Metastatic Liver Carcinoma in the Lung (tissue), 2 donors: Measurements from ENCODE around the genes NFATC2 and SALL4.

- PRO-cap, 2 experiments: no peak in any of the 2 experiments
Measured at GRCh38 chr20:50982539-50982711, 23.8 kb downstream of the MOCS3 start.

GRCh38 chr20:51412814-51413395 lies 129.6 kb downstream of the NFATC2 start:
- PRO-cap, 2 experiments: no peak in any of the 2 experiments

DNA sequence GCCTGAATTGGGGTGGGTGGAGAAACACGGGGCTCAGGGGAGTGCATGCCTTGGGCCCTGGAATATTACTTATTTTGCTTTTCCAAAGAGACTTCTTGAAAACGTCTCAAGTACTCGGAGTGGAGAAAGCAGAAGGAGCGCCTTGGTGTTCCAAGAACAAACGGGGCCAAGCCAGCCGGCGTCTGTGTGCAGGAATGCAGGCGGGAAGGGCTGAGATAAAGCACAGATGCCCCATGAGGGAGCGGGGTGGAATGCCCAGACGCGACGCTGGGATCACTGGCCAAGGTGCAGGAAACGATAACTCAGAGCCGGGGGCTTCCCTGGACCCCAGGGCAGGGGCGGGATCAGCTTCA lies 114.2 kb downstream of the NFATC2 start:
- PRO-cap, 2 experiments: no peak in any of the 2 experiments

- PRO-cap, 2 experiments: no peak in any of the 2 experiments
Measured at GRCh38 chr20:51529026-51529772, 13.3 kb downstream of the NFATC2 start.

DNA sequence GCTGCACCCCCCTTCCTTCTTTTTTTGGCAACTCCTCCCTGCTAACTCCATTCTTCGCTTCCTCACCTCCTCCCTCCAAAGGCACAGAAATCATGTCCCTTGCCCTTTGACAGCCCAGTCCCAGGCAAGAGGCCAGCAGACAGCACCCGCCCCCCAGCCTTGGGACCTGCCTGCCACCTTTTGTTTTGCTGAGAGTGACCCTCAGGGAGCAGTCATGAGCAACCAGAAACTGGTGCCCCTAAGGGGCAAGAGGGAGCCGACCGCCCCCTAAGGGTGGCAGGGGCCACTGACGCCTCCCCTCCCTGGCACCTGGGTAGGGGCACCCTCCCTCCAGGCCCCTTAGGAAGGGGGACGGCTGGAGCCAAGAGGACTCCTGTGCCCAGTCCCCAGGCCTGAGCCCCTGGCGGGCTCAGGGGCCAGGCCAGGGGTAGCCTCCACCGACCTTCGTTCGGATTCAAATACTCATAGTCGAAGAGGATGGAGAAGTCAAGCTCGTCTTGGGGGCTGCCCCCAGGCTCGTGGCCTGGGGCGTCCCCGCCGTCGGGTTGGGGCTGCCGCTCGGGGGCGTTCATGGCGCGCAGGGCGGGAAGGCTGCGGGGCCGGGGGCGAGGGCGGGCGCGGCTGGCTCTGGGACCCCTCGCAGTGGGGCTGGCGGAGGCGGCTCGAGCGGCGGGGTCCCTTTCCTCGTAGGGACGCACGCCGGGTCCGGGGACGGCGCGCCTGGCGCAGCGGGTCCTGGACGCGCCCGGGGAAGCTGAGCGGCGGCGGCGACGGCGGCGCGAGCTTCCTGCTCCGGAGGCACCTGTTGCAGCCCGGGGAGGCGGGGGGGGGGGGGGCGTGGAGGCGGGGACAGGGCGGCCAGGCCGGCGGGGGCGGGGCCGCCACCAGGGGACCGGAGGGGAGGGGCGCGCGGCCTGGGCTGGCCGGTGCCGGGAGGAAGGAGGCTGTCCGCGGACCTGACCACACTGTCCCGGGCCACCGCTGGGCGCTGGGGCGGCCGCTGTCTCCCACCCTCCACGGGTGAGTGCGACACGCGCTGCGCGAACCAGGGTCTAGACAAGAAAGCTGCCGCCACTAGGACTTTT lies at the start of gene NFATC2:
NFATC2 (minus strand) TSS at position 792 of the 1,085 bp plus-strand sequence.
- PRO-cap, 2 experiments: peak in 2 of 2 experiments; most common plus-strand start position 919 of the sequence (in 2); most common minus-strand start position 756 of the sequence (in 1)

GRCh38 chr20:51628905-51629439 lies 86.5 kb upstream of the NFATC2 start:
- PRO-cap, 2 experiments: no peak in any of the 2 experiments

DNA sequence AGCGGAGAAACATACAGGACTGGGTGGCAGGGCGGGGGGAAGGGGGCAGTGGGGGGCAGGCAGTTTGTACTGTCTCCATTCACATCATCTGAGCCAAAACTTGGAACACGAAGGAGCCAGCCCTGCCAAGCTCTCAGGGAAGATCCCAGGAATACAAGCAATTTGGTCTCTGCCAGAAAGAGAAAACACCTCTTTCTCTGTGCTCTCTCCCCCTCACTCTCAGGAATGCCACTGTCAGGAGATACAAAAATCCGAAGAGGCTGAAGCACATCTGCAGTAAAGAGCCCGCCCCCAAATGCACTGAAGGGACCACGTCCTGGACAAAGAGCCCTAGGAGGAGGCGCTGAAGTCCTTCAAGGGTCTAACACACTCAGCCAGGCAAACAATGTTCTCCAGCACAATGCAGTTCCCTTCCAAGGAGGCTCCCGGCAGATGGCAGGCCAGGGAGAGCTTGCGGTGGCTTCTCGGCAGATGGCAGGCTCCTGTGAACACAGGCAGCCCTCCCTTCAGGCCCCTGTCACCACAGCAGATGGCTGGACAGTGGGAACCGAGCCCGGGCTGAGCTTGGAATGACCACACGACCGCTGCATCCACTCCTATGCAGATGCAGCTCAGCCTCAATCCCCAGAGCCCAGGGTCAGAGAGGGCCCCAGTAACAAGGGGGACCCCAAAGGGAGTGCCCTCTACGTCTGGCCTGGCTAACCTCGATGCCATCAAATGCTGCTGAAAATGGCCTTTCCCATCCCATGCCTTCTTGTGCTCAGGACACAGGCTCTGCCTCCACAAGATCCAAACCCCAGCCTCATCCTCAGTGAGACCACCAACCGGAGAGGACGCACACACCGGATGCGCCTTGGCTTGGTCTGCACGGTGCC lies 89.9 kb downstream of the ATP9A start:
- PRO-cap, 2 experiments: no peak in any of the 2 experiments

- PRO-cap, 2 experiments: no peak in any of the 2 experiments
Measured at GRCh38 chr20:51697018-51697718, 71.0 kb downstream of the ATP9A start.

GRCh38 chr20:51747226-51747666 lies 20.9 kb downstream of the ATP9A start:
- PRO-cap, 2 experiments: no peak in any of the 2 experiments

- PRO-cap, 2 experiments: no peak in any of the 2 experiments
Measured at GRCh38 chr20:51768766-51769185, 586 bp upstream of the ATP9A start.

- PRO-cap, 2 experiments: no peak in any of the 2 experiments
Measured at GRCh38 chr20:51802110-51802888, at the start of gene SALL4. SALL4 (minus strand) TSS chr20:51802521.

DNA sequence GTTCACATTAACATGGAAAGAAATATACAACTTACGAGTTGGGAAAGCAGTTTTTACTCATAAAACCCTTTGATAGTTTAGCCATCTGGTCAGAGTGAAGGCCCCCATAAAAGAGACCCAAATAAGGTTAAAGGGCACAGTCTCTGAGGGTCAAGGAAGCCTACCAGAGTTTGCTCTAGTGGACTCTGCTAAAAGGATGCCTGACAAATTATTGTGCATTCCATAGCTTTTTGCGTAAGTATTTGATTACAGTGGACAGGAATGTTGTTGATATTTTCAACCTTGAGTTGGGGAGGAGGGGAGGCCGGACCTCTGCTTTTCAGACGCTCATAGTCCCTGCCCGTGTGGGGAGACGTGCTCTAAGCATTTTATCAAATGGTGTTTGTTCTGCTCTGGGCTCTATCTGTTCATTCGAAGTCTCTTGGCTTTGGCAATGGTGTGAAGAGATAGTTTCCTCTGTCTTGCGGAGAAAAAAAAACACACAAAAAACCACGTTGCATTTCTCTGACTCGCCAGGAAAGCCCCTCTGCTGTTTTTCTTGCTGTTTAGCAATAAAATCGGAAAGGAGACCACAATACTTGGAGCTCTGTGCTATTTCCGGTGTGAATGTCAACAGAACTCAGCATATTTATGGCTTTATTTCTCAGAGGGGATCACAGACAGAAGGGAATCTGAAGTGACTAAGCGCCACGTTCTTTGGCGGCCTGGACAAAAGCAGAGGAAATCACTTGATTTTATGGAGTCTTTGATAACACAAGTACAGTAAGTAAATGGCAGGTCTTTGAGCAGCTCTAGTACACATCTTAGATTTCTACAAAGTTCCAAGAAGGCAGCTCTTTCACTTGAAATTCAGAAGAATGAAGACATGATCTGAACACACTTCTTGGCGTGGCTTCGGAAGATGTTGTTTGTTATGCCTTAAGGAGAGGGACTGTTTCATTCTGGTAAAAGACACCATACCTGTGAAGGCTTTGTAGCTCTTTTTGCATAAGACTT lies 159.8 kb downstream of the ZFP64 start:
- PRO-cap, 2 experiments: no peak in any of the 2 experiments

DNA sequence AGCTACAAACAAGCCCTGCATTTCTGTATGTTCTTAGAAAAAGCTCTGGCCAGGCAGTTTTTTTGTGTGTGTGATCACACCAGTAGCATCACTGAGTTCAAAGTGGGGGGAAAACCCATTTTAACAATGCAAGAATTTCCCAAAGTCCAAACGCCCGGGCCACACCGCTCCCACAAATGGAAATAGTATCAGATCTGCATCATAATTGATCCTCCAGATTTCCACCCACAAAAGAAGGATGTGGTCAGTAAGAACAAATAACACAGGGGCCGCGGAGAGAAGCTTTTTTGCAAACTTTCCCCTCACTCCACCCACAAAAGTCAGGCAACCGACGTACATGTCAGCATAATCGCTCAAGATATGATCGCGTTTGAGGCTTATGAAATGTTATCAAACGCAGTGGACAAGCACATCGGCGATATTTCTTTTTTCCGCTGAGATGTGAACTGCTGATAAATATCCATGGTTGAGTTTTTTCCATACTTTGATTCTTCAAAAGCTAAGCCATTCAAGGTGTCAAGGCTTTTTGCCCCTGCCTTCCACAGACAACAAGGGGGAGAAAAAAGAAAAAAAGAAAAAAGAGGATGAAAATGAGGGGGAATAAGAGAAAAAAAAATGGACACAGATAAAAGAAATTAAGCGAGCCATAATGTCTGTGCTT lies 143.6 kb downstream of the ZFP64 start:
- PRO-cap, 2 experiments: no peak in any of the 2 experiments

DNA sequence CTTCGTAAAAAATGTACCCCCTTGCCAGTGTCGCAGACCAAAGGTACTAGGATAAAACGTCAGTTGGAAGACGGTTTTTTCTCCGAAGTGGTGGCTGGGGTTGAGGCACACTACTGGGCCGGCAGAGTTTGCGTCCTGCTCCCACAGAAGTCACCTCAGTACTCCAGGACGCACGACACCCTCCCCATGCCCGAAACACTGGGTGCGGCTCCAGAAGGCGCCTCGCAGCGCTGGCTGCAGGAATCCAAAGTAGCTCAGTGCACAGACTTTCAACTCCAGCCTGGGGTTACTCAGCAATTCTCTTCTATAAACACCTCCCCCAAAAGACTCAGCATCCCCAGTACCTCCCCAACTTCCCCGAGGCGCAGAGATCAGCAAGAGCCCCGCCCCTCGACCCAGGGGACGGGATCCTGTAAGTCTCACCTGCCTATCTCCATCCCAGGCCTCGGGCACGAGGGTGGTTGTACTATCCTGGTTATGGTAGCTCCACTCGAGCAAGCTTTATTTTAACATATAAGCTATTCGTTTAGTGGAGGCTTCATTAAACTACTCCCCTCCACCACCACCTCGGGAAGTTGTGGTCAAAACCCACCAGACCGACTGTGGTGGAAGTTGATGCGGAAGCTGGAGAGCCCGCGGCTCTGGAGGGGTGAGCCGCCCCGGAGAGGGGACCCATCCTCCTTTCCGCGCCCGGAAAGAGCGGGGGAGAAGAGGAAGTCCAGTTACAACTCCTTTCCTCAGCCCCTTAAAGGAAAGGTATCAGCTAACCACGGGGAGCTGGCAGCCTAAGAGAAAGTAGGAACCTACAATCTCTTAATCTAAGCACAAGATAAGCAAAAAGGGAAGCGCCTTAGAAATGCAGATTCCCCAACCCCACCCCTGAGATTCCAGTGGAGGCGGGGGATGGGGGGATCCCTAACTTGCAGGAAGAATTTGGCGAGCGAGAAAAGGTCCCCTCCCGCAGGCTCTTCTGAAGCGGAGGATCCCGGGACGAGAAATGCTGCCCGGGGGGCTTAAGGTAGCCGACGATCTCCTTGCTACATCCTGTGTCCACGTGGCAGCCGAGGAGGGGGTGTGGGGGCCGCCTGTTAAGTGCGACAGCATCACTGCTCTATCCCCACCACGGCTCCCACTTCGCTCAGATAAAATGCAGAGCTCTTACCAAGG lies 87.8 kb downstream of the ZFP64 start:
- PRO-cap, 2 experiments: no peak in any of the 2 experiments

GRCh38 chr20:52975889-52976127 lies 3.6 kb downstream of the TSHZ2 start:
- PRO-cap, 2 experiments: no peak in any of the 2 experiments

DNA sequence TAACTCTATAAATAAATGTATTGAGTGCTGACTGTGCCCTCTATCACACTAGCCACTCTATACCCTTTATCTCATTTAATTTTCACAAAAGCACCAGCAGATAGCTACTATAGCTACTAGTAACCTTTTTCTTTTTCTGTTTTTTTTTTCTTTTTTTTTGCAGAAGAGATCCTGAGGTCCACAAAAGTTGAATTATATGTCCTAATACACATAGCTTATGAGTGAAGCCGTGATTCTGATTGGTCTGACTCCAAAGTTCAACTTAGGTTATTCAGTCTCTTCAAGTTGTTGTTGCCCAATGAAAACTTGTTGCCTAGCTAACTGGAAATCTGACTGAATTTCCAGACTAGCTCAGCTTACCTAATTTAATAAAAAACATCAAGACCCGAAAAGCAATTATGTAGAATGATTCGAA lies 107.5 kb downstream of the TSHZ2 start:
- PRO-cap, 2 experiments: no peak in any of the 2 experiments

GRCh38 chr20:53331556-53331881 lies 262.1 kb downstream of the ZNF217 start:
- PRO-cap, 2 experiments: no peak in any of the 2 experiments

GRCh38 chr20:53395193-53395851 lies 198.3 kb downstream of the ZNF217 start:
- PRO-cap, 2 experiments: no peak in any of the 2 experiments

DNA sequence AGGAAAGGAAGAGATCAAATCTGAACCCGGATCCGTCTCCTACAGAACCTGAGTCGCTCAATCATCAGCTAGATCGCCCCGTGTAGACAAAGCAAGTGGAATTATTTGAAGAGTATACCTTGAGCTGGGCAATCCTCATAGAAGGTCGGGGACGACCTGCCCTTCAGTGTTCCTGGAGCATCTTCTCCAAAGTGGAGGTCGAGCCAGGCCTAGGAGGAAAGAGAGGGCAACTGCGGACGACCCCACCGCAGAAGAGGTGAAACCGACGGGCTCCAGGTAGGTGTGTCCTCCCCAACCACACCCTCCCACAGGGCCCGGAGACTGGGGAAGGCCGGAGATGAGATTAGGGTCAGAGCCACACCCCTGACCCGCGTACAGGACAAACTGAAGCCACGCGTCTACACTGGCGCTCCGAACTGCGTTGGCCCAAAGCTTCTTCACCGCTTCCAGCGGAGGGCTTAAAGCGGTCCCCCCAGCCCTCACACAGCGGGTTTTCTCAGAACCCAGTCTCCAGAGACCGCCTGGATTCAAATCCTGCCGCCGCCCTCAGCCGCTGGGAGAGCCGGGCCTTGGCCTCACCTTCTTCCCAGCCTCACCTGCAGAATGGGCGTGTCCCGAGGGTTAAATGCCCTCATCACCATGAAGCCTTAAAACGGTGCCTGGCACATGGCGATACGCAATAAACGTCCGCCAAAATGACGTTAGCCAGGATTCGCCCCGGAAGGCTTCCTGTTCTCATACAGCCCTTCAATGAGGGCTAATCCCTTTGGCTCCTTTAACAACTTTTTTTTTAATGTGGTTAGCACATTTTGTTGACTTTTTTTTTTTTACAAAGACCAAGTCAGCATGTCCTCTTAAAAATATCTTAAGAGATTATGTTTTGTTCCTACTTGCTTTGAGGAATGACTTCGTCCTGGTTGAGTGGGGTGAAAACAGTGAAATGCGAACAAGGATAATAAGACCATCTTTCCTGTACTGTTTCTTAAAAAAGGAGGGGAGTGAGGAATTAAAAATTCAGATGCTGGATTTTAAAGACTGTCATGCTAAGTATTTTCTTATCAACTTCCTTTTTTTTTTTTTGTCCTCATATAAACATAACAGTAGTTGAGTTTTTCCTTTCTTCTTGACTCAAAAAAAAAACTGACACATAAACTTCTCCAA lies 15.0 kb upstream of the ZNF217 start:
- PRO-cap, 2 experiments: no peak in any of the 2 experiments

DNA sequence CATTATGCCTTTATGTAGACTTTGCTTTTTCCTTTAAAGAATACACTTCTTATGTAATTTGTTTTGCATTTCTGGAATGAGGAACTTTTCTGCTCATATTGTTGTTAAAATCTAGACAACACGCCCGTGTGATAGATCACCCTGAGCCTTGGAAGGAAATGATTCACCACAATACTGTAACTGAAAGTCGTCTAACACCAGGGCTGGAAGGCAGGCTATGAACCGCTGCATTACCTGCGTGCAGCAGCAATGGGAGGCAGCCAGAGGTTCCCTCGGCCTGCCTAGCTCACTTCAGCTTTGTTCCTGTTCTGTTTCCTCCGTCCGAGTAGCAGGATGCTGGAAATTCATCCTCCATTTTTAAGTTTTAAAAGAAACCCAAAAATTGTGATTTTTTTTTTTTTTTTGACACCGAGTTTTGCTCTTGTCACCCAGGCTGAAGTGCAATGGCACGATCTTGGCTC lies 49.5 kb upstream of the ZNF217 start:
- PRO-cap, 2 experiments: peak in 1 of 2 experiments; most common plus-strand start position 233 of the sequence (in 1); most common minus-strand start position 159 of the sequence (in 1)